Occipital lobe (tissue), 2 donors: ENCODE results near the genes TEX264, POC1A, PPM1M and TNNC1.

DNA sequence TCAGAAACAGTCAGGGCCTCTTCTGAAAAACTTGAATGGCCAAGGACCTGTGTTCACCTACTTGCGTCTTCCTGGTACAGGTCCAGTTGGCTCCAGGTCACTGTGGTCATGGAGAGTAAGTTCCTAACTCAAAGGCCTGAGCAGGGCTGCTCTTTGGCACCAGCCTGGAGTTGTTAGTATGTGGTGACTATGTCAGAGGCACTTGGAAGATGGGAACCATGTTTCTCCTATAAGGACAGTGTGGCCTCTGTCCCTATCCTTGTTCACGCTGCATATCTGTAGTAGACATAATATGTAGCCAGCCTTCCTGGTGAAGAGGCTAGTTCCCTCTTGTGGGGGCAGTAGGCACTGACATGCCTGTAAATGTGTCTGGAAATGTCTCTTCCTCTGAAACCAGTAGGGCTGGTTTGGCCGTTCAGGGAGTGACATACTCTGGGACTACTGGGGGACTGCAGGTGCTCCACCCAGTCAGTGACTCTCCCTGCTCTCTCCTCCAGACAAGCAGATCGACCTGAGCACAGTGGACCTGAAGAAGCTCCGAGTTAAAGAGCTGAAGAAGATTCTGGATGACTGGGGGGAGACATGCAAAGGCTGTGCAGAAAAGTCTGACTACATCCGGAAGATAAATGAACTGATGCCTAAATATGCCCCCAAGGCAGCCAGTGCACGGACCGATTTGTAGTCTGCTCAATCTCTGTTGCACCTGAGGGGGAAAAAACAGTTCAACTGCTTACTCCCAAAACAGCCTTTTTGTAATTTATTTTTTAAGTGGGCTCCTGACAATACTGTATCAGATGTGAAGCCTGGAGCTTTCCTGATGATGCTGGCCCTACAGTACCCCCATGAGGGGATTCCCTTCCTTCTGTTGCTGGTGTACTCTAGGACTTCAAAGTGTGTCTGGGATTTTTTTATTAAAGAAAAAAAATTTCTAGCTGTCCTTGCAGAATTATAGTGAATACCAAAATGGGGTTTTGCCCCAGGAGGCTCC lies 2.4 kb upstream of the RBM15B start:
- RAMPAGE, long total RNA: no peak

DNA sequence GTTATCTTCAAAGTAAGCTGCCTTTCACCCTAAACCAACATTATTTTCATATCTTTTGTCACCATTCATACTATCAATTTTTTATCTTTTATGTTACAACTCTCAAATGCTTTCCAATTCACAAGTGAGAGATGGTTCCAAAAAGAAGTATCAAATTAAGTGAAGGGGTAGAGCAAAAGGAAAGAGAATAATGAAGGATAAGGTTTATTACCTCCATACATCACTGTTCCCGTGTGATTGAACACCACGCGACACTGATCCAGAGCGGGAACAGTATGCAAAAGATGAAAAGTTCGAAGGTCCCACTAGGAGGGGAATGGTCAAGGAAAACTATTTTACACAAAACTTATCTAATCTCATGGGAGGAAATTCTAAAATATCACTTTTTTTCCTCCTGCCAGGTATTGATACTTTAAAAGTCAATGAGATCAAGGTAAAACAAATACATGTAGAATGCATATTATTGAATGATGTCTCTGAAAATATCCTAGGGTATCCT lies 22.7 kb downstream of the RBM15B start:
- RAMPAGE, long total RNA: no peak

DNA sequence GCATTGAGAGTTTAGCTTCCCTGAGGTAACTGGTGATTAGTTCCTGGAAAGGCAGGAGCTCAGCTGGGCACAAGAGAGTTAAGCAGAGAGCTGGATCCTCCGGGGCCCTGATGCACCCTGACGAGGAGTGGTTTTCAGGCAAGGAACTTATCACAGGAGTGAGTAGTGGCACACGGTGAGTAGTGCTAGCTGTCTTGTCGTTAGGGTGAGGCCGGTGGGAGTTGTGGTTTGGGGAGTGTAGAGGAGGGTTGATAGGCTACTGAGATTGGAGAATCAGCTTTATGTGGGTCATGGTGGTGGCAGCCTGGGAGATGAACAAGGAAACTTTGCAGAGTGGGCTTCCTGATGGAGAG lies 854 bp downstream of the RAD54L2 start:
- RAMPAGE, long total RNA: no peak

DNA sequence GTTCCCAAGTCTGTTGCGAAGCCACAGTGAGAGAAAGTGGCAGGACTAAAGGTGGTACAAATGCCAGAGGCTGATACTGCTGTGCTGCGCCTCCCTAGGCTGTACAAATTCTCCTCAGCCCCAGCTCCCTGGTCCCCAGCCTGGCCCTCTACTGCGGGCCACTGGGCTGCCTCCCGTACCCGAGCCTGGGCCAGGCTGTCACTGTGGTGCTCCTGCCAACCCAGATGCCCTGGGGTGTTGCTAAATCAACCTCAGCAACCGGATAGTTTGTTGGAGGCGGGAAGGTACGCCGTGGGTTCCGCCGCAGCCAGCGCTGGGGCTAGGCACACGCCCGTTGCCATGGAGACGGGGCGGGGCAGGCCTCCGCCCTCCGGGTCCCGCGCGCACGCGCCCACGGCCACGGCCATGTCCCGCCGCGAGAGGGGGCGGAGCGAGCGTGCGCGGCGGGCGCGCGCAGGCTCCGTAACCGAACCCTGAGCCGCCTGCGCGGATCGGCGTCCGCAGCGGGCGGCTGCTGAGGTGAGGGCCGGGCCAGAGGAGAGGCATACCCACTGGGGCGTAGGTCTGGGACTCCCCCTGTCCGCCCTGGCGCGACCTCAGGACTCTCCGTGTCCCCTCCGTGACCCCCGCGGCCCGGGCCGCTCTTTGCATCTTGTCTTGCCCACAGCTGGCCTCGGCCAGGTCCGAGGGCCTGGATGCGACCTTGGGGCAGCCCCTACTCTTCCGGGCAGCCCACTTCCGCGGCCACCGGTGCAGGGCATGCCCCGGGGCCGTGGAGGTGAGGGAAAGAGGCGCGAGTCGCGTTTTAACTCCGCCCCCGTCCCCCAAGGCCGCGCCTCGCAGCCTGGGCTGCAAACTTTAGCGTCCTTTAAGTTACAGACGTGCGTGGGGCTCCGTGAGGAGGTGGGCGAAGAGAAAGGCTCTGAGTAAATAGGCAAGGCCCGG lies at the start of gene TEX264:
Gene TEX264, plus strand, starts transcription at position 483 of the 945 bp plus-strand sequence.
- RAMPAGE, long total RNA: start-site peak on the plus strand centred at position 484 of the sequence, 39 bp wide, 197 and 163 reads in 2 replicates

DNA sequence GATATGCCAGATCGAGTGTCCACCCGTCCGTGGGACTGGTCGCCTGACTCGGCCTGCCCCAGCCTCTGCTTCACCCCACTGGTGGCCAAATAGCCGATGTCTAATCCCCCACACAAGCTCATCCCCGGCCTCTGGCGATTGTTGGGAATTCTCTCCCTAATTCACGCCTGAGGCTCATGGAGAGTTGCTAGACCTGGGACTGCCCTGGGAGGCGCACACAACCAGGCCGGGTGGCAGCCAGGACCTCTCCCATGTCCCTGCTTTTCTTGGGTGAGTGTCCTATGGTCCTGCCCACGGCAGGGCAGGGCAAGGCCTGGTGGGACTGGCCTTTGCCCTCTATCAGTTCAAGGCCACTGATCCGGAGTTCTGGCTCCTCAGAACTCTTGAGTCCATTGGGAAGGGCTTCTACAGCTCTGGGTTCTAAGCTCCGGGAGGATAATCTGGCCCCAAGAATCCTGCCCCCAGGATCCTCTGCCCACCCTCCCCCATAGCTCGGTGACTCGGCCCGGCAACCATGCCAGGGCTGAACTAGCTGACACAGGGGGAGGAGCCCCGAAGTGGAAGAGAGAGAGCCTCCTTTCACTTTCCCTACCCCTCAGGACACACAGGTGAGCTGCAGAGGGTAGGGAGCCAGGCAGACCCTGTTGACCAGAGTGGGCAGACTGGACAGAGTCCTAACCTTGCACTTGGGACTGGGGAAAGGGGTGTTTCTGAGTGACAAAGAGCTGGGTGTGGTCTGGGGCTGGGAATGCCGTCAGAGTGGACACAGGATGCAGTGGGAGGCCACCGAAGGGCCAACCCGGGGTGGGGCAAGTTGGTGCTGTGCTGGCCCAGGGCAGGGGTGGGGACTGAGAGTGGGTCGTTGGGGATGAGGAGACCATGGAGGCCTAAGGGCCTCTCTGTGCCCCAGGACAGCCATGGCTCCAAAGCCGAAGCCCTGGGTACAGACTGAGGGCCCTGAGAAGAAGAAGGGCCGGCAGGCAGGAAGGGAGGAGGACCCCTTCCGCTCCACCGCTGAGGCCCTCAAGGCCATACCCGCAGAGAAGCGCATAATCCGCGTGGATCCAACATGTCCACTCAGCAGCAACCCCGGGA lies 623 bp downstream of the PARP3 start:
- RAMPAGE, long total RNA: no peak

DNA sequence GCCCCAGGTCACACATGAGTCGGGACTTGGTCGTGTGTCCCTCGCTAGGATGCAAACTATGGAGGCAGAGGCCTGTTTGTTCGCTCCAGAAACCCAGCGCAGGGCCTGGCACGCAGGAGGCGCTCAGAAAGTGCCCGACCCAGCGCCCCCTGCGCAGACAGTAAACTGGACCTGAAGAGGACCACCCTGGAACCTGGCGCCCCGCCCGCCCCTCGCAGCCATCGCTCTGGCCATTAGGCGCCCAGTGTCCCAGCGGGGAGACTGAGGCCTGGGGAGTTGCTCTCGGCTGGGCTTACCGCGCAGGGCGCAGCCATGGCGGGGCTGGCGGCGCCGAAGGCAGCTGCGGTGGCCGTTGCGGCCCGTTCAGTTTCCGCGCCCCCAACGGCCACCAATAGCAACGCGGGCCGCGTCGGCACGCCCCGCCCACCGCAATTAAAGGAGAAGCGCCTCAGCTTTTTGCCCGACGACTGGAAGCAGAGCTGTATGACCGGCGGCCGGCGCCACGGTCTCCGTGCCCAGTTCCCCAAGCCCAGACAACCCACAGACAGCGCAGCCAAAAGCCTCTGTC lies at the start of gene POC1A:
Gene POC1A, minus strand, starts transcription at position 365 of the 568 bp plus-strand sequence.
- RAMPAGE, long total RNA: no peak

DNA sequence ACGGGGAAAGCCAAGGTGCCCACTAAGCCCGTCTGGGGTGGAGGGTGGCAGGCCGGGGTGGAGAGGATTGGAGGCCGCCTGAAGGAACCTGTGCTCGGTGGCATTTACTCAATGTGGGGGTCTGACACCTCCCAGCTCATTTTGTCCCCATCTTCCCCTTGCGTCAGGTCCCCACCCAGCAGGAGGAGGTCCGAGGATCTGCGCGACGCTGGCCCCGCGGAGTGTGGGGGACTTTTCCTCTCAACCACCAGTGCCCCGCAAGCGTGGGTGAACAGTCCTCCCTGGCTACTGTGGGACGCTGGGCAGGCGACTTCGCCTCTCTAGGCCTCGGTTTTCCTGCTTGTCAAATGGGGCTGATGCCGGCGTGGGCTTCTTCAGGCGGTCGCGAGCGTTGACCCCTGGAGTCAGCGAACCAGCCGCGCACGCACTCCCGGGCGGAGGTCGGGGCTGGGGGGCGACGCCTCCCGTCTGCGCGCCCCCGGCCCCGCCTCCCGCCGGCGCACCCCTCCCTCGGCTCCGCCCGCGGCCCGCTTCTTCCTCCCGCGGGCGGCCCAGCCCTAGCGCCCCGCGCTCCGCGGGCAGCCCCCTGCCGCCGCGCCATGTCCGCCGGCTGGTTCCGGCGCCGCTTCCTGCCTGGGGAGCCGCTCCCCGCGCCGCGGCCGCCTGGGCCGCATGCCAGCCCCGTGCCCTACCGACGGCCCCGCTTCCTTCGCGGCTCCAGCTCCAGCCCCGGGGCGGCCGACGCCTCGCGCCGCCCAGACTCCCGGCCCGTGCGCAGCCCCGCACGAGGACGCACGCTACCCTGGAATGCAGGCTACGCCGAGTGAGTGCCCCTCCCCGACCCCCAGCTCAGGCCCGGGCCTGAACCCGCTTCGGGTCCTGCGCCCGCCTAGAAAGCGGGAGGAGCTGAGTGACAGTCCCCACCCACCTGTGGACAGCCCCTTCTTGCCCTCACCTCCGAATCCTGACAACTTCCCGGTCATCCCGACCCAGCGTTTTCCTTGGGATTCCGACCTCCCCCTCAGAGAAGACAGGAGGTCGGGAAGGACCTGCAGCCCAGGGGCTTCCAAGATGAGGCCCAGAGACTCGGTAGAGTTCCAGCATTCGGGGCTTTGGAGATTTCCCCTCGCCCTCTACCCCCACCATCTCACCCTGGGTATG lies at the start of gene PPM1M:
Gene PPM1M, plus strand, starts transcription at position 534 of the 1,161 bp plus-strand sequence.
- RAMPAGE, long total RNA: no peak

- RAMPAGE, long total RNA: no peak
These were observed 9.1 kb downstream of the PPM1M start for GRCh38 chr3:52254713-52254925.

GRCh38 chr3:52279706-52280537 lies 1.5 kb upstream of the WDR82 start:
- RAMPAGE, long total RNA: no peak

GRCh38 chr3:52349621-52350007 lies 33.5 kb downstream of the DNAH1 start:
- RAMPAGE, long total RNA: no peak

GRCh38 chr3:52394702-52395050 lies 15.1 kb downstream of the BAP1 start:
- RAMPAGE, long total RNA: no peak

DNA sequence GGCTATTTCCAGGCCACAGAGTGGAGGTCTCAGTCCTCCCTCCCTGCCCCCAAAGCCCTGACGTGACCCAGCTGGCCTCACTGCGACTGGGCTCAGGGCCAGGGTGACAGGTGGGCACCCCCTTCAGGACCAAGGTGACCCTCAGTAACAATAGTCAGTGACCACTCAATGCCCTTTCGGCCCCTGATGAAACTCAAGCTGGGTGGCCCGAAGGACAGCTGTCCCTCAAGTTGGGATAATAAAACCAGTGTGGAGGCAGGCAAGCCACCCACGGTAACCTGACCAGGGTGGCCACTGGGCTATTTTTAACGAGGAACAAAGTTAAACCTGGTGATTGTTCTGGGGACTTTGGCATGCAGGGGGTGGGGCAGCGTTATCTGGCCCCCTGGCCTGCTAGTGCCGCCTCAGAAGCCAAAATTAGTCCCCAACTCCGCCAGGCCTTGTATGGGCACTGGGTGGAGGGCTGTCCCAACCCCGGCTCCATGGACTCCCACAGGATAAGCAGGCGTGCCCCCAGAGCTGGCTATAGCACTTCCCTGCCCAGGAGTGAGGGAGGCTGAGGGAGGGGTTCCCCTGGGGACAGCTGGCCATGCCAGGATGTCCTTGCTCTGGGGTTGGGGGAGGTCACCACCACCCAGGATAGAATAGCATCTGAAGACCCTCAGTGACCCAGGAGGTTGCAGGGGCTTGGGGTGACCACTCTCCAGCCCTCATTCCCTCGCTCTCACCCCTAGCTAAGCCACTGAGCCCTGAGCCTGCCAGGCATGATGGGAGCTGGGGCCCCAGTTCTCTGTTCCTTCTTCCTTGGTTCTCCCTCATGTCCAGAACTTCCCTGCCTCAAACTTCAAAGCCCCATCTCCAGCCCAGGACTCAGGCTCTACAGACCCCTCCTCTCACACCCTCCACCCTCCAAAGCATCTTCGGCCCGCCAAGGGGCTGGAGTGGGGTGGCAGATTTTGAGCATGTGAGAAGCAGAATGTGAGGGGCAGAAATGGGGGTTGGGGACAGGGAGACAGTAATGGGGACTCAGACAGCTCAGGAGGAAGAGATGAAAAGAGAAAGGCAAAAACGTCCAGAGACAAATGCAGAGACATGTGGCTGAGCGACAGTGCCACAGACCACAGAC lies 864 bp downstream of the TNNC1 start:
- RAMPAGE, long total RNA: no peak

- RAMPAGE, long total RNA: no peak
These were observed at the start of gene TNNC1 for GRCh38 chr3:52453955-52454457. Gene TNNC1, minus strand, starts transcription at chr3:52454041.

DNA sequence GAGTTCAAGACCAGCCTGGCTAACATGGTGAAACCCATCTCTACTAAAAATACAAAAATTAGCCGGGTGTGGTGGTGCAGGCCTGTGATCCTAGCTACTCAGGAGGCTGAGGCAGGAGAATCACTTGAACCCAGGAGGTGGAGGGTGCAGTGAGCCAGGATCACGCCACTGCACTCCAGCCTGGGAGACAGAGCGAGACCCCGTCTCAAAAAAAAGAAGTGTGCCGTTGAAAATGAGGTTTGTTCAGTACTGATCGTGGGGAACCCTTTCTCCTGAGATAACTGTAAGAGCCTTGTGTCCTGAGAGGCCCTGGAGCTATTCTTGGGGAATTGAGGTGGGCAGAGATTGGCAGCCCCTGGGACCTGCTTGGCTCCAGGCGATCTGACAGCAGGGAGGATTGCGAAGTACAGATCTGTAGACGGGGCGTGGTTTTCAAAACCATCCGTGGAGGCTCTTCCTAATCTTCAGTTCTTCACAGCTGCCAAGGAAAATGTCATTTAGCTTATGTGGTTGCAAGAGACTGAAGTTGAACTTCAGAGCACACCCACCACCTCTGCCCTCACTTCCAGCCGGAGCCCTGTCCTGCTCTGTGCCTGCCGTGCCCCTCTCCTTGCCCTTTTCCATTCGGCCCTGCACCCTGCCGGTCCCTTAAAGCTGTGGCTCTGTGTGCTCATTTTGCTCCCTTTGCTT lies 12.8 kb downstream of the NISCH start:
- RAMPAGE, long total RNA: no peak

DNA sequence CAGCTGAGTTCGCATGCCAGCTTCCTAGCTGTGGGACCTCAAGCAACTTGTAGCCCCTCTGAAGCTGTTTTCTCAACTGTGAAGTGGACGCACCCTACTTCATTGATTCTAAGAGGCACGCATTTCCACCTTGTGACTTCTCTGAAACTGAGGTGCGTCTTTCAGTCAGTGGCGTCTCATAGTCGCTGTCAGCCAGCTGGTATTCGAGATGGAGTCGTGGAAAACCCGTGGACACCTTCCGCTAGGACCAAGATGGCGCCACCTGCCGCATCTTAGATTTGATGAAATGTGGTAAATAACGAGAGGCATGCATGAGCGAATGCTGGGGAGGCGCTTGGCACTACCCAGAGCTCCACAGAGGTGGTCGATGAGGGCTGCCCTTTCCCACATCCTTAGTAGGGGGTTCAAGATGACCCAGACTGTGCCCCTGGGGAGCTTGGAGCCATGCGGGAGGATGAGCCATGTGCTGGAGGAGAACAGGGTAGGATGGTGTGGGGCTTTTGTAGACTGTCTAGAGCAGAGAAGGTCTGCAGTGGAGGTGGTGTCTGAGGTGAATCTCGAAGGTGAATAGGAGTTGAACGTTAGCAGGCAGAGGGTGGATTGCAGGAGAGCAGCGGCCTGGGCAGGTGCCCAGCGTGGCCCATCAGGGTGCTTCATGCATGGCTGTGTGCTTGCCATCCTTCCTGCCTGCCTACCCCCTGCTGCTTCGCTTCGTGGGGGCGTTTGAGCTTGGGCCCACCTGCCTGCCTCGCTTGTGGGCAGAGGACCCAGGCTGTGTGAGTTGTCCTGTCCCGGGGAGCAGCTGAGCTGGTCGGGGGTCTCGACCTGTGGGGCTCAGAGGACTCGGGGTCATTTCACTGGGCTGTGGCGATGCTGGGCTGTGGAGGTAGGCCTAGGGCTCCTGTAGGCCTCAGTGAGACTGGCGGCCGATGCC lies 12.4 kb upstream of the STAB1 start:
- RAMPAGE, long total RNA: no peak

DNA sequence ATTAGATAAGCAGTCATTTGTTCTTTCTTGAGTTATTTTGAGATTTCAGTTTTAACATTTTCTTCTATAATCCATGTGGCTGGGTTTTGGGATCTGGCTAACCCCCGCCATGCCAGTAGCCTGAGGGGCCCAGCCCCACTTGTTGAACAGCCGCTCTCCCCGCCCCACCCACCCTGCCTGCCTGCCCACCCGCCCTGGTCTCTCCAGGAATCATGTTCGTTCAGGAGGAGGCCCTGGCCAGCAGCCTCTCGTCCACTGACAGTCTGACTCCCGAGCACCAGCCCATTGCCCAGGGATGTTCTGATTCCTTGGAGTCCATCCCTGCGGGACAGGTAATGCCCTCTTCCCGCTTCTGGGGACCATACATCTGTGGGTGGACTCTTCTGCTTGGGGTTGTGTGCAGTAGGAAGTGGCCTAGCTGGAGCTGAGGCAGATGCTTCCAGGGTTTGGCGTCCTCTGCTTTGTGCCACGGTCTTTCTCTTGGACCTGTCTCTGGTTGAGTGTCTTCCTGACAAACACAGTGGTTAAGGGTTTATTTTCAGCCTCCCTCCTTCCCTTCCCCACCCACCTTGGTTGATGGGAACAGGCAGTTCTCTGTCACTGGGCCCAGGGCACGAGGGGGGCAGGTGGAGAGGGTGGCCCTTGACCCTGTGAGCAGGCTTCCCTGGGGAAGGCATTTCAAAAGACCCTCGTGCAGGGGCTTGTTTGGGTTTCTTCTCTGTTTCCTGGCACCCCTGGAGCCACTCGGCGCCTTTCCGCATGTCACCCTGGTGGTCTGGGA lies 10.6 kb upstream of the STAB1 start:
- RAMPAGE, long total RNA: no peak

- RAMPAGE, long total RNA: no peak
These were observed 15.2 kb downstream of the NT5DC2 start for GRCh38 chr3:52518047-52519327.

- RAMPAGE, long total RNA: no peak
These were observed 41.1 kb upstream of the GNL3 start for GRCh38 chr3:52644625-52645289.

GRCh38 chr3:52684771-52685105 lies 1.1 kb upstream of the GNL3 start:
- RAMPAGE, long total RNA: no peak

DNA sequence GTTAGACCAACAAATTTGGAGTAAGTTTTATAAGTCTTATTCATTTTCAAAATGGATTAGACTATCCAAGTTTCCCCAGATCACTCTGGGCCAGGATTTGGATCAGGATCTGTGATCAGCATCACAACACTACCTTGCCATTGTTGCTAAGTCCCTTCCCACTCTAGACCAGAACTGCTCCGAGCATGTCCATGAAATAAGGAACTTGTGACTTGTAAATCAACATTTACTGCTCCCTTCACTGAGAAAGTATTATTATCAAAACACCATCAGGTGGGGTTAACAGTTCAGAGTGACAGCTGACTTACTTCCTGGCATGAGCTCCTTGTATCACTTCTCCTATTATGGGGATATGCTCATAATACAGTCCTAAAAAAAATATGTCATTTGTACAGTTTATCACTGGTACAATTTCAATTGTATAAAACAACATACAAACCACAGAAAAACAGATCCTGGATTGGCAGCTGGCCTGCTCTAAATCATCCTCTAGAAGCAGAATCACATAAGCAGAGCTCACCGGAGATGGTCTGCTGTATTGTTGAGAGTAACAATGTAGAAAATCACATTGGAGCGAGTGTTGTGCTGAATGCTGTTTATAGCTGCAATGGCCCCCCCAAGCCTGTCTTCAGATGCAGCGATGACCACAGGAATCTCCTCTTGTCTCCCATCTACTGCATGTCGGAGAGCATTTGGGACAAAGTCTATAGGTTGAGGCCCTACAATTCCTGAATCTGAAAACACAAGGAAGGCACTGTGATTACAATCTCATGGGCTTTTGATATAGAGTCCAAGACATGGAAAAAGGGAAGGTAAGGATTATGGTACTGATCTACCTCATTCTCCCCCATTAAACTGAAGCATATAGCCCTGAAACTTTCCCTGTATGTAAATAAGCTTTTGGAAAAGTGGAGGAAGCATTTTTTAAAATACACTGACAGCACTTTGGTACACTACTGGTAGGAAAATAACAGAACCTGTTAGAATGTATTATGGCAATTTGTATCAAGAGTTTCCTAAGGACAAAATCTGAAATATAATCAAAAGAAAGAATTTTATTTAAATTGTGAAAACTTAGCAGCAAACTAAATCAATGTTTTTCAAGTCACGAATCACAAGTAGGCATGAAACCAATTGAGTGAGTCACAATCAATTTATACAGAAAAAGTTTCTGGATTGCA lies 8.0 kb downstream of the GLT8D1 start:
- RAMPAGE, long total RNA: no peak